Left lung (tissue), 1 donor: ENCODE results near the genes HAT1 and MAP3K20.

- PRO-cap: no peak
Measured at GRCh38 chr2:171409232-171410069, 24.3 kb downstream of the METTL8 start.

DNA sequence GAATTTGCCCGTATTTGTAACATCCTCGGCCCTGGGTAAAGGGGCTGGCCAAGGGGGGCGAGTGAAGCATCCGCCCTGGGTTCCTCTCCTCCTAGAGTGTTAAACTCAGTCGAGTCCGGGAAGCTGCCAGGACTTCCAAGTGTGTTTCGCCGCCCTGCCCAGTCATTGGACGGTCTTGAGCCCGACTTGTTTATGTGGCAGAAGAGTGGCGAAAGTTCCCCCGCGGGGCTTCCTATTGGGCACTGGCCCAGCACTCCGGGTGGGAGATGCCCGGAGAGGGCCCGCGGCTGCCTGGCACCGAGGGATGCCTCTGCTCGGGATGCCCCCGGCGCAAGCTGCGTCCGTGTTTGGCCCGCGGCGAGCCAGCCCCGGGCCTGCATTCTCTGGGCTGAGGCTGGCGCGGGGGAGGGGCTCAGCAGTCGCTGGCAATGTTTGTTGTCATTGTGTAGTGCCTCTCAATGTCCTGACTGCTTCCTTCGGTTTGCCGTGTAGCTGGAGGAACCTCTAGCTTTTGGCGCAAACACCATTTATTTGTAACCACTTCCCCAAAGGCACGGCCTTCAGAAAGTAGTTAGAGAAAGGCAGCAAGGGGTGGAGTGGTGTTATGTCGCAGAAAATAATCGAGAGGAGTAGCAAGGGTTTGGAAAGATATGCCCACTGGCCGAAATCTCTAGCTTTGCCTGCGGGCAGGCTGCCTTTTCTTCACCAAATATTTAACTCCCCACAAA is 1.2 kb downstream of the CYBRD1 start:
- PRO-cap: bidirectional peak, plus-strand start at position 250 of the sequence, minus-strand start at position 167 of the sequence; bidirectional peak, plus-strand start at position 458 of the sequence, minus-strand start at position 483 of the sequence

GRCh38 chr2:171553622-171554339 is 31.5 kb downstream of the CYBRD1 start:
- PRO-cap: no peak

DNA sequence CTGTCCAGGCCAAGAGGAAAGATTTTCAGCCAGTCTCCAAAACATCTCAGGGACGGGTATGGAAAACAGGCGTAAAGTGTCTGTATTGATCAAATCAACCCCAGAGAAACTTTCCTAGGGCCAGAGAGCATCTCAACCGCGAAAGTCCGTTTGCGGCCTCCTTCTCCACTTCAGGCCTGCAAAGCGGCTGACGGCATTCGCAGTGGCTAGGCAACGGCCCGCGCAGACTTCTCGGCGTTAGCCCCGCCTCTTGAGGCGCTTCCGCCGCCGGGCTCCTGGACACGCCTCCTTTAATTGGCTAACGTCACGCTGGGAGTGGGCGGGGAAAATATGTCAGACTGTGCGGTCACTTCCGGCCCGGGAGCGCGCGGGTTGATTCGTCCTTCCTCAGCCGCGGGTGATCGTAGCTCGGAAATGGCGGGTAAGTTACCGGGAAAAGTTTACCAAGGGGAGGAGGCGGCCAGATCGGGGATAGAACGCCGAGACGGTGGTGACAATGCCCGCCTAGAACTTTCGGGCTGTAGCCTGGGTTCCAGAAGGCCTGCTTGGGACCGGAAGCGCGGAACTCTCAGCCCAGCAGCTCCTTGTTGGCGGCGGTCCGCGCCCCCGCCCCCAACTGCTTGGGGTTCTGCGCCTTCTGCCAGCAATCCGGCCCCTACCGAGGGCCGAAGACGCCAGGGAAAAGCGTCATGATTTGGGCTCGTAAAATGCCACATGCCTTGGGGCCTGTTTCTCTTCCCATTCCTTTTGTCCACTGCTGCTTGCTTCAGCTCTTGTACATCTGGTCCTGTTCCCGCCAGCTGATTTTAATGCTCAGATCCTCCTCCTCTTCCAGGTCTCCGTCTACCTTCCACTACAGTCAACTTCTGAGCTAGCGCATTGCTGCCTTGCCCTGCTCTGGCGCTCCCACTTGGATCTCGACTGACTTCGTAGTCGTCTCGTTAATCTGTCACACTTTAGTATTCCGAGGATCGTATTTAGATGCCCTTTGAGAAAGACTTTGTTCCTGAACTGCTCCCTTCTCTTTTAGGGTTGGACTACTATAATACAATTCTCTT is at the start of gene HAT1:
Gene HAT1 (plus strand): TSS at position 375 of the 1,058 bp plus-strand sequence.
- PRO-cap: bidirectional peak, plus-strand start at position 390 of the sequence, minus-strand start at position 201 of the sequence

GRCh38 chr2:171956130-171956950 is 34.1 kb downstream of the HAT1 start:
- PRO-cap: no peak

DNA sequence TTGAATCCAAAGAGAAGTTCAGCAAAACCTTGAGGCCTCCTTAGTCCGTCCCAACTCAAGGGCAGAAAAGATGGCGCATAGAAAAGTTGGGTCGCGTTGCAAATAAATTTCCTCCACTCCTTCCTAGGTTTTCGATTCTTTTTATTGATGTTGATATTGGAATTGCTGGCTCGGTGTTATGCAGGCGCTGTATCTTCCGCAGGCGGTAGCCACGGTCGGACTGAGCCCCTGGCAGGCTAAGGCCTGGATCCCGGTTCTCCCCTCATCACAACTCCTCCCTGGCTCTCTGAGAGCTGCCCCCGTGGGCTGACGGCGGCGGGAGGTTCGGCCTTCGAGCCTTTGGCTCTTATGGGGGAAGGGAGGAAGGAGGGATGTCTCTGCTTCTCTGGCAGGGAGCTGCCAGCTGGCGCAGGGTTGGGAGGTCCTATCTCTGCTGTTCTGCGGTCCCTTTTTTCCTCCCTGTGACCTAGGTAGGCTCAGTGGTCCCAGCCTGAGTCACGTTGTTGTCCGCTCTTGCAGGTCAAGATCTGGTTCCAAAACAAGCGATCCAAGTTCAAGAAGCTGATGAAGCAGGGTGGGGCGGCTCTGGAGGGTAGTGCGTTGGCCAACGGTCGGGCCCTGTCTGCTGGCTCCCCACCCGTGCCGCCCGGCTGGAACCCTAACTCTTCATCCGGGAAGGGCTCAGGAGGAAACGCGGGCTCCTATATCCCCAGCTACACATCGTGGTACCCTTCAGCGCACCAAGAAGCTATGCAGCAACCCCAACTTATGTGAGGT is 2.4 kb downstream of the DLX1 start:
- PRO-cap: no peak

DNA sequence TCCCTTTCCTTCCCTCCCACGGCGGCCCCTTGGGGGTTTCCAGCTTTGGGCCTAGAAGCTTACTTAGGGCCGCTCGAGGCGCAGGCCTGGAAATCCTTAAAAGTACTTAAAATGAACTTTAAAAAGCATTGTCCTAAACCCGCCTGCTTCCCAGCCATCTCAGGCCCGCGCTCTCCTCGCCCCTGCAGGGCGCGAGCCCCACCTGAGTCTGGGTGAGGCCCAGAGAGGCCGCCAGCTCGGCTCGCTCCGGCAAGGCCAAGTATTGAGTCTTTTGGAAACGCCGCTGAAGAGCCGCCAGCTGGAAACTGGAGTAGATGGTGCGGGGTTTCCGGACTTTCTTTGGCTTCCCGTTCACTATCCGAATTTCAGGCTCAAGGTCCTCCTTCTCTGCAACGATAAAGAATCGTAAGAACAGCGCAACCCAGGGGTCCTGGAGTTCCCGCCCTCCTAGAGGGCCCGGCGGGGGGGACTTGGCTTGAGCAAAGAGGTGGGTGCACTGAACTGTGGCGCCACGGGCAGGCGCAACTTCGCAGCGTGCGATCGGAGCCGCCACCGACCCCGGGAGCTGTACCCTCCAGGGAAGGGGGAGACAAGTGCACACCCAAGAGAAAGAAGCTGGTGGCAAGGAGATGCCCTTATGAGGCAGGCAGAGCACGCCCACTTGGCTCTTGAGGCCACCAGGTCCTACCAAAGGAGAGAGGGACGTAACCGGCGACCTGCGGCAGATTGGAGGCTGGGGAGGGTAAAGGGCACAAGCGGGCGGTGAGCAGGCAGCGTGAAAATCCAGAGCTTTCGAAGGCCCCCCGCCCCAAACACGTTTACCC is 1.2 kb downstream of the DLX2 start:
- PRO-cap: no peak

DNA sequence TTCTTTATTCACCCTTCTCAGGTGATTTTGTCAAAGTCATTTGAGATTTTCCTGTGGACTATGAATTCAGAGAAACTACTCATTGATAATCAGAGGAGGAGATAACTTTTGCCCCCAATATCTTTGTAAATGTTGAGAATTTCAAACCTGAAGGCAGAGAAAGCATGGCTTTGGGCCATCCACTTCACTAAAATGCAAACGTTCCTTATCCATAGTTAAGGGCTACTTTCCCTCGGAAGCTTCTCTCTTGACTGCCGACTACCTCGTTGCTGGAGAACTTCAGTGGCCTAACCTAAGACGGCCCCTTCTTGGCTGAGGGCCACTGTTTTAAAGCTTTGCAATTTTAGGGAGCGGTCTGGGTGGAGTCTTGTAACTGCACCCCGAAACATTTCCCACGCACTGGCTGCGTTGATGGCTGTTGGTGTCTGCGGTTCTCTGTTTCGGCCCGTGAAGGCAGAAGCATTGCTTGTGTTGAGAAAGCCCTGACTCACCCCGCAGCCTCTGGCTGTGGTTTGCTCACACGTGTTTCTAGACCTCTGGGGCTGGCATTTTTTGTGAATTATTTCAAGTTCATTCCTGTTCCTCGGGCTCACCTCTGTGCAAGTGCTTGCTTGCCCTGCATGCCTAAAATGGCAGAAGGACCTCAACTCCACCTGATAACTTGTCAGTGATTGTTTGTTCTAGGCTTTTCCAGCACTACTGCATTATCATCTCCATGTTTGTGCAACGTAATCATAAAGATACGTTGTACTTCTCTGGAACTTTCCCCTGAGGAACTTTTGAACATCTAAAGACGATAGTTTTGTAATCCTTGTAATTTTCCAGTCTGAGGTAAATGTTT is 94.1 kb upstream of the DLX2 start:
- PRO-cap: no peak

GRCh38 chr2:172374615-172374912 is 52.8 kb upstream of the ITGA6 start:
- PRO-cap: no peak

DNA sequence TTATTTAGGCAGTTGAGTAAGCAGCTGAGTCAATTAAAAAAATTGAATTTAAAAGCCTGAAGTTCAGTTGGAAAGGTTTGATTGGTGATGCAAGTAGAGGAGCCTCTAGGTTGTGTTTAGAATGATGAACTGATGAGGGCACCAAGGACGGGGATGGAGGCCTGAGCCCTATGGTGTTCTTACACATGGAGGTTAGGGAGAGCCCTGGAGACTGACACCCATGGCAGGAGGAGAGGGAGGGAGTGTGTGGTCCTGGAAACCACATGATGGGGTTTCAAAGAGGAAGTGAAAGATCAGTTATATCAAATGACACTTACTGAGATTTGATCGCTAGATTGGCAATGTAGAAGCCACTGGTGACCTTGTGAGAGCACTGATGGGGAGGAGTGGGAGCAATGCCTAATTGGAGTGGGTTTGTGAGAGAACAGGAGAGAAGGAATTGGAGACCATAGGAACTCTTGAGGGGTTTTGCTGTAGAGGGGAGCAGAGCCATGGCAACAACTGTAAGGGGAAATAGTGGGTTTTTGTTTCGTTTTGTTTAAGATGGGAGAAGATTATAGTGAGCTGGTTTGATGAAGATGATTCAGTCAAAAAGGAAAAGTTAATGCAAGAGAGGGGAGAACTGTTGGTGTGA is 10.3 kb downstream of the ITGA6 start:
- PRO-cap: no peak

GRCh38 chr2:172927490-172928531 is 147.8 kb upstream of the MAP3K20 start:
- PRO-cap: unidirectional peak, plus-strand start at chr2:172928152

- PRO-cap: no peak
Measured at GRCh38 chr2:173048722-173049195, 26.9 kb upstream of the MAP3K20 start.

DNA sequence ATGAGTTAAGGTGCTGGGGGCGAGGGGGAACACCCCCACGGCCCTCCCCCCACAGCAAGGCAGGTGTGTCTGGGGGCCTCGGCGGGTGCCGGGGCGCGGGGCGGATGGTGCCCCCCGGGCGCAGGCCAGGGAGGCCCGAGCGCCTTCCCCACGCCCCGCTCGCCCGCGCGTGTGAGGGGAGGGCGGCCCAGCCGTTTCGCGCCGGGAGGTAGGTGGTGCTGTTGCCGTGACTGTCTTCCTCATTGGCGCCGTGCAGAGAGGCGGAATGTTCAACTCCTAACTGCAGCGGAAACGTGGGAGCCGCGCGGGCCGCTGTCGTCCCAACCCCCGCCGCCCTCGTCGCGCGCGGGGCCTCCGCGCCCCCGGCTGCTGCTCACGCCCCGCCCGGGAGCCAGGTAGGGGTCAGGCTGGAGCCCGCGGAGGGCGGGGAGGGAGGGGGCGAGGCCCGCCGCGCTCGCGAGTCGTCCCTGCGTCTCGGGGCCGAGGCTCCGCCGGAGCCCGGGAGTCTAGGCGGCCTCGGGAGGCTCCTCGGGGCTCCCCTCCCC is at the start of gene MAP3K20:
Gene MAP3K20 (plus strand): TSS at position 239 of the 545 bp plus-strand sequence.
- PRO-cap: bidirectional peak, plus-strand start at position 242 of the sequence, minus-strand start at position 173 of the sequence

DNA sequence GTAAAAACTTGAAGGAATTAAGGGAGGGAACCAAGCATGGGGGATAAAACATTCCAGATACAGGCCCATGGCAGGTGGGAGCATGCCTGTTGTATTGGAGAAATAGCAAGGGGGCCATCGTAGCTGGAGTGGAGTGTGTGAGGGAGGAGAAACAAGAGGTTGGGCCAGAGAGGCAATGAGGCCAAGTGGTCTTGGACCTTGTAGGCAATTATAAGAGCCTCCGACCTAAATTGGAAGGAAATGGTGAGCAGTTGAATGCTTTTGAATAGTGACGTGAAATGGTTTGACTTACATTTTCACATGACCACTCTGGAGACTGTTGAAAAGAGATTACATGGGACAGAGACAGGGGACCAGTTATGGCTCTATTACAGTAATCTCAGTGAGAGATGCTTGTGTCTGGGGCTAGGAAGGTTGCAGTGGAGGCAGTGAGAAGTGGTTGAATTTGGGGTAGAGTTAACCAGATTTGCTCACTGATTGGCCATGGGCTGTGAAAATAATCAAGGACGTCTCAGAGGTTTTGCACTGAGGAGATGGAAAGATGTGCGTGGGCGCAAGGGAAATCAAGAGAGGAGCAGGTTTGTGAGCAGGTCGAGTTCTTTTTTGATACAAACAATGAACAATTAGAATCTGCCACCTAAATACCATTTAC is 29.3 kb downstream of the MAP3K20 start:
- PRO-cap: no peak

- PRO-cap: no peak
Measured at GRCh38 chr2:173191575-173192063, 116.0 kb downstream of the MAP3K20 start.

DNA sequence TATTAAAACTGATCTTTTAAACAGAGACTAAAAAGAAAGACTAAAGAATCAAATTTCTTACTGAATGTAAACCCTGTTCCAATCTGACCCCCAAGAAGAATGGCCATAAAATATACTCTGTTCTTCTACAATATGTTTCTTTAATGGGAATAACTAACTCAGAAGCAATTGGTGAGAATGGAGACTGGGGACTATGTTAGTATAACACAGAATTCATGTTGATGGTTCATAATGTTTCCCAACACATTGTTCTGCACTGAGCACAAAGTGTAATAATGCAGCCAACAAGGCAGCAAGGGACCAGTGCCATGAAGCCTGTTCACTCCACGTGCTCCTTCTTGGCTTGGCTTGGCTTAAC is 129.6 kb downstream of the MAP3K20 start:
- PRO-cap: no peak

DNA sequence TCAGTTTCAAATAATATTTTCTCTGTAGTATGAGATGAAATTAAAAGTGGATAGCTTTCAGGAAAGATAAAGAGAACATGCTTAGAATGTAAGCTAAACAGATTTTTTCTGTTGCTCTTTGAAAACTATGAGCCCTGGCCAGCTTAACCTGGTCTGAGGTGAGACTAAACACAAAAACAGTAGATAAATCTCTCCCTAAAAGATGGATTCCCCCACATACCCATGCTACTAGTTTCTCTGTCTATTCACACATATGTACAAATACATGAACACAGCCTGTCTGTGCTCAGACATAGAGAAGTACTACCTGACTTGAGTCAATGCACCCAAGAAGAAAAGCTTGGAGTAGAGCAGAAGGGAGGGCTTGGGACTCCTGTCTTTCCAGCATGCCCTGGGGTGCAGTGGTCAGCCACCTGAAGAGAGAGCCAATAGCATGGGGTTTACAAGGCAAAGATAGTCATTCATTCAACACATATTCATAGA is 131.1 kb upstream of the CDCA7 start:
- PRO-cap: no peak

GRCh38 chr2:173227311-173227773 is 127.3 kb upstream of the CDCA7 start:
- PRO-cap: no peak

DNA sequence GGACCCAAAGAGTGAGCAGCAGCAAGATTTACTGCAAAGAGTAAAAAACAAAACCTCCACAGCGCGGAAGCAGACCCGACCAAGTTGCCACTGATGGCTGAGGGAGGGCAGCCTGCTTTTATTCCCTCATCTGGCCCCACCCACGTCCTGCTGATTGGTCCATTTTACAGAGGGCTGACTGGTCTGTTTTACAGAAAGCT is 72.8 kb upstream of the CDCA7 start:
- PRO-cap: no peak

GRCh38 chr2:173928848-173929607 is 36.1 kb downstream of the SP3 start:
- PRO-cap: no peak